B cell (primary cell): ENCODE measurements around a stretch of chr11.

GRCh38 chr11:67757785-67758466 is 83.5 kb upstream of the ALDH3B2 start:
- PRO-cap: no peak
- CAGE, long polyA plus RNA: no peak

- PRO-cap: no peak
- CAGE, long polyA plus RNA: no peak
Observed at GRCh38 chr11:67886215-67886753, 117.6 kb downstream of the UNC93B1 start.

- PRO-cap: no peak
- CAGE, long polyA plus RNA: no peak
Observed at GRCh38 chr11:68013111-68013601, 3.0 kb downstream of the ALDH3B1 start.

DNA sequence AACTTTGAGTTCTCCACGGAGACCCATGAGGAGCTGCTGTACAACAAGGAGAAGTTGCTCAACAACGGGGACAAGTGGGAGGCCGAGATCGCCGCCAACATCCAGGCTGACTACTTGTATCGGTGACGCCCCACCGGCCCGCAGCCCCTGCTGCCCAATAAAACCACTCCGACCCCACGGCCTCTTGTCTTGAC is 2.5 kb upstream of the TCIRG1 start:
- PRO-cap: no peak
- CAGE, long polyA plus RNA: no peak

DNA sequence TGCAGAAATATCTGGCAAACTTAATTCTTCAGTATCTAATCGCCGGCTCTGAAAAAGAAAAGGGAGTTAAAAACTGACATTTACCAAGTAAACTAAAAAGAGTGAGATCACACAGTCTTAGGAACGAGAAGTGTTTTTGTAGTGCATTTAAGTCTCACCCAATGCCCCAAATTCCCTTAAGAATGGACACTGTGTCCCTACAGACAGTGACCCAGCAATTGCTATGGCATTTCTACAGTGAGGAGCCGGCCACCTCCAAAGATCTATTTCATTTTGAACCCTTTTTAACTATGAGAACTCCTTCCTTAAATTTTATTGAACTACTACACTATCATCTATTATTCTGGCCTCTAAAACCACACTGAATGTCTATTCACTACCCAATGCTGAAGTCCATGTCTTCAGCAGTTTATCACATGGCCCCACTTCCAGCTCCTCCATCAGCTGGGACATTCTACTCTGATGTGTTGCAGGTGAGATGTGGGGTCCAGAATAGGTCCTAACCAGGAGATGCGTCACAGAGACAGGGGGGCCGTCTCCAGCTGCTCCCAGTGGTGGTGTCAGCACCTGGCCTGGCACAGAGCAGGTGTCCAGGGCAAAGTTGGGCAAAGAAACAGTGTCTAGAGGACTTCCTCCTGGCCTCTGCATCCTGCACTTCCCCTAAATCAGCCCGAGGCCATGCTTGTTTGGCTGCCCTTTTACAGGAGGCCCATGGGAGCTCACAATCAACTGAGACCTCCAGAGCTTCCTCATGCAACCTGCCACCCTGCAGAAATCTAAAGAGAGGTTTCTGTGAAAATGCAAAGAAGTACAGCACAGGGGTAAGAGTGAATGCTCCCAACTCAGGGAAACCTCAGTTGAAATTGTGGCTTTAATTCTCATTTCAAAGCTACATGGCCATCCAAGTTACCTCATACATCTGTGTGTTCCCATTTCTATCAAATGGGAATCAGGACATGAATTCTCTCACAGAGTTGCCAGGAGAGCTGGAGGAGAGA is 32.3 kb downstream of the TCIRG1 start:
- PRO-cap: no peak
- CAGE, long polyA plus RNA: no peak

- PRO-cap: no peak
- CAGE, long polyA plus RNA: no peak
Observed at GRCh38 chr11:68117821-68118271, 3.3 kb downstream of the CHKA start.

GRCh38 chr11:68145094-68145645 is 24.0 kb upstream of the CHKA start:
- PRO-cap: no peak
- CAGE, long polyA plus RNA: no peak

DNA sequence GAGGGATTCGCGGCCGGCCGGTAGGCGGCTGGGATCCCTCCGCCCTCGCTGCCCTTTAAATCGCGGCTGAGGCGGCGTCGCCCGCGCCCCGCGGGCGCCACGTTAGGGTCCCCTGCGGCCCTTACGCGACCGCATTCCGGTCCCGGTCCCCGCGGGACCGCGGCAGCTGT is 683 bp upstream of the KMT5B start:
- PRO-cap: bidirectional peak, plus-strand start at position 58 of the sequence, minus-strand start outside the sequence
- CAGE, long polyA plus RNA: no peak

DNA sequence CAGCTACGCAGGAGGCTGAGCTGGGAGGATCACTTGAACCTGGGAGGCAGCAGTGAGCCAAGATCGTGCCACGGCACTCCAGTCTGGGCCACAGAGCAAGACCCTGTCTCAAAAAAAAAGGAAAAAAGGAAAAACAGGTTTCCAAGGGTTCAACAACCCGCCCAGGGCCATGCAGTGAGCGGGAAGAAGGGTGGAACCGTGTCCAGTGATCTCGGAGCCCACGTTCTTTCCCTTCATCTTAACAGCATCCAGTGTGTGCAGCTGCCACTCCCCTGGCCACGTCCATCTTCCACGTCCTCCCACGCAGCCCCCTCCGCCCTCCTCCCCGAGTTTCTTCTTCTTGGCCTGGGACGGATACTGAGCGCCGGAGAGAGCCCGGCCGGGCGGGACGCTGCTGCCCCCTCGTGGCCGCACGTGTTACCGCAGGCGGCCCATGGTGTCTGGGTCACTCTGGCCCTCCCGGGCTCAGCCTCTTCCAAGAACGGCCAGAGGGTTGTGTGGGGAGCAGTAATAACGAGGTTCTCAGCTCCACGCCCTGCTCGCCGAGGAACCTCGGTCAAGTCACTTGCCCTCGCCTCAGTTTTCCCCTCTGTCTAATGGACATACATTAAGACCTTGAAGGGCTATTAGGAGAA is 14.8 kb upstream of the LRP5 start:
- PRO-cap: no peak
- CAGE, long polyA plus RNA: no peak

- PRO-cap: no peak
- CAGE, long polyA plus RNA: no peak
Observed at GRCh38 chr11:68388399-68389479, 71.8 kb upstream of the PPP6R3 start.

DNA sequence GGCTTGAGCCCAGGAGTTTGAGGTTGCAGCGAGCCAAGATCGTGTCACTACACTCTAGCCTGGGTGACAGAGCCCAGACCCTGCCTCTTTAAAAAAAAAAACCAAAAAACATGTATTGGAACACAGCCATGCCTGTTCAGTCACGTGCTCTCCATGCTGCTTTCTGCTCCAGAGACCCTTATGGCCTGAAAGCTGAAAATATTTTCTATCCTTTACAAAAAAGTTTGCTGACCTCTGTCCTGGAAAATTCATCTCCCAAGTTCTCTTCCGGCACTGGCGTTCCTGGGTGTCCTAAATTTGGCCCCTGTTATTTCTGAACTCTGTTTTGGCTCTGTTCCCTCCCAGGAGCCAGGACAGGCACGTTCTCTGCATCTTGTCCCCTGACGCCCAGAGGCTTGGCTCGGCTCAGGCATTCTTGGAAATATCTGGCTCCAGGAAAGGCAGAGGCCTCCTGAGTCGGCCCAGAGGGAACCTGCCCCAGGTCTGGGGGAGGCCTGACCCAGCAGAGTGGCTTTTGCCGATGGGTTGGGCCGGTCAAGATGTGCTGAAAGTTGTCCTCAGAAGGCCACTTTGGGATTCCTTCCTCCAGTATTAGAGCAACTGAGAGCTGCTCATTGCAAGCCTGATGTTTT is 61.2 kb upstream of the PPP6R3 start:
- PRO-cap: no peak
- CAGE, long polyA plus RNA: no peak

- PRO-cap: no peak
- CAGE, long polyA plus RNA: no peak
Observed at GRCh38 chr11:68446081-68446905, 14.3 kb upstream of the PPP6R3 start.

DNA sequence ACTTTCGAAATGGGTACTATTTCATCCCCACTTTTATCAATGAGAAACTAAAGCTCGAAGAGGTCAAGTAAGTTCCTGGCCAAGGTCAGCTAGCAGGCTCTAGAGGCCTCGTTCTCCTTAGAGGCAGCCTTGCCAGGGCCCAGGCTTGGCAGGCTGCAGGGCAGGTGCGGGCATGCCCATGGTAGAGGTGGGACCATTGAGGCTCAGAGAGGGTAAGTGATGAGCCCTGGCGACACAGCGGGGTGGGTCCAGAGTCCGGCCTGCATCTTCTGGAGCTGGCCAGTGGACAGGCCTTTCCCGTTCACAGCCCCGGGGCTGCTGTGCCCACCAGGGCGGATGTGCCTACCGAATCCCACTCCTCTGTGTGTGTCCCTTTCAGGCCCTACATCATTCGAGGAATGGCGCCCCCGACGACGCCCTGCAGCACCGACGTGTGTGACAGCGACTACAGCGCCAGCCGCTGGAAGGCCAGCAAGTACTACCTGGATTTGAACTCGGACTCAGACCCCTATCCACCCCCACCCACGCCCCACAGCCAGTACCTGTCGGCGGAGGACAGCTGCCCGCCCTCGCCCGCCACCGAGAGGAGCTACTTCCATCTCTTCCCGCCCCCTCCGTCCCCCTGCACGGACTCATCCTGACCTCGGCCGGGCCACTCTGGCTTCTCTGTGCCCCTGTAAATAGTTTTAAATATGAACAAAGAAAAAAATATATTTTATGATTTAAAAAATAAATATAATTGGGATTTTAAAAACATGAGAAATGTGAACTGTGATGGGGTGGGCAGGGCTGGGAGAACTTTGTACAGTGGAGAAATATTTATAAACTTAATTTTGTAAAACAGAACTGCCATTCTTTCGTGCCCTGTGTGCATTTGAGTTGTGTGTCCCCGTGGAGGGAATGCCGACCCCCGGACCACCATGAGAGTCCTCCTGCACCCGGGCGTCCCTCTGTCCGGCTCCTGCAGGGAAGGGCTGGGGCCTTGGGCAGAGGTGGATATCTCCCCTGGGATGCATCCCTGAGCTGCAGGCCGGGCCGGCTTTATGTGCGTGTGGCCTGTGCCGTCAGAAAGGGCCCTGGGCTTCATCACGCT is 11.8 kb upstream of the PPP6R3 start:
- PRO-cap: no peak
- CAGE, long polyA plus RNA: no peak

DNA sequence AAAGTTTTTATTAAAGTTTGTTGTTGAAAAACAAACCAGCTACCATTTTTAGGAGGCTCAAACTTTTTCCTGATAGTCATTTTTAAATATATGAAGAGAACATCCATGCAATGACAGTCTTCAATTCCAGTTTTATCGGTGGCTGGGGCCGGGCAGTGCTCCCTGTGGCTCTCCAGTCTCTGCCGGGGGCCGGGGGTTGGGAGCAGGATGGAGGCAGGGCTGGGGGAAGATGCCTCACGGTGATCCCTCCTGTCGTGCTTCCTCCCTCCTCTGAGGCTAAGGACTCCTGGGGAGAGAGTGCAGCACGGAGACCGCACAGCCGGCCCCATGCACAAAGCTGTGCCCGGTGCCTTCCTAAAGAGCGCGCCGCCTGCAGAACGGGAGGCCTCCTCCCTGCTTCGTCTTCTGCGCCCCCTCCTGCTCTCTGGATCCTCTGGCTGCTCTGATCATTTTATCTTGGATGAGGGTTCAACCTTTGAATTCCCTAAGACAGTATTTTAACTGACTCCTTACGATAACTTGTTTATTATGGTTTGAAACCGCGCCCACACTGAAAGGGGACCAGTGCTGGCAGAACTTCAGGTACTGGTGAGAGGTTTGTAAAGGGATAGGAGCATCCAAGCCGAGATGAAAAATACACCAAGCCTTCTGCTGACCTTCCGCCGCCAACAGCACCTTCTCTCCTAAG is 20.6 kb downstream of the GAL start:
- PRO-cap: no peak
- CAGE, long polyA plus RNA: no peak

GRCh38 chr11:68784631-68785277 is 33.4 kb upstream of the TESMIN start:
- PRO-cap: no peak
- CAGE, long polyA plus RNA: no peak

- PRO-cap: no peak
- CAGE, long polyA plus RNA: no peak
Observed at GRCh38 chr11:68812320-68812939, 29.3 kb downstream of the CPT1A start.

- PRO-cap: no peak
- CAGE, long polyA plus RNA: no peak
Observed at GRCh38 chr11:68840677-68841498, 828 bp downstream of the CPT1A start.

DNA sequence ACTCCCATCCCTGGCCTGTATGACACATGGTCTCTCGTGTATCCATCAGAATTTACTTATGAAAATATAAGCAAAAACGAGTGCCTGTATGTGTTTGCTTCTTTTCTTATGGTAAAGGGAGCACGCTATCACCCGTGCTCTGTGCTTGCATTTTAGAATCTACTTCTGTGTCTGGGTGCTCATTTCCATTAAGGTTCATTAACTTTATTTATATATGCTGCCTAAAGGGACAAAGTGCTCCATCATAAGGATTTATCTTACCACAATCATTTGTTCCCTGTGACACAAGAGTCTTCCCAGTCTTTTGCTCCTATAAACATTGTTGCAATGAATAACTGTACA is 15.6 kb upstream of the CPT1A start:
- PRO-cap: no peak
- CAGE, long polyA plus RNA: no peak

DNA sequence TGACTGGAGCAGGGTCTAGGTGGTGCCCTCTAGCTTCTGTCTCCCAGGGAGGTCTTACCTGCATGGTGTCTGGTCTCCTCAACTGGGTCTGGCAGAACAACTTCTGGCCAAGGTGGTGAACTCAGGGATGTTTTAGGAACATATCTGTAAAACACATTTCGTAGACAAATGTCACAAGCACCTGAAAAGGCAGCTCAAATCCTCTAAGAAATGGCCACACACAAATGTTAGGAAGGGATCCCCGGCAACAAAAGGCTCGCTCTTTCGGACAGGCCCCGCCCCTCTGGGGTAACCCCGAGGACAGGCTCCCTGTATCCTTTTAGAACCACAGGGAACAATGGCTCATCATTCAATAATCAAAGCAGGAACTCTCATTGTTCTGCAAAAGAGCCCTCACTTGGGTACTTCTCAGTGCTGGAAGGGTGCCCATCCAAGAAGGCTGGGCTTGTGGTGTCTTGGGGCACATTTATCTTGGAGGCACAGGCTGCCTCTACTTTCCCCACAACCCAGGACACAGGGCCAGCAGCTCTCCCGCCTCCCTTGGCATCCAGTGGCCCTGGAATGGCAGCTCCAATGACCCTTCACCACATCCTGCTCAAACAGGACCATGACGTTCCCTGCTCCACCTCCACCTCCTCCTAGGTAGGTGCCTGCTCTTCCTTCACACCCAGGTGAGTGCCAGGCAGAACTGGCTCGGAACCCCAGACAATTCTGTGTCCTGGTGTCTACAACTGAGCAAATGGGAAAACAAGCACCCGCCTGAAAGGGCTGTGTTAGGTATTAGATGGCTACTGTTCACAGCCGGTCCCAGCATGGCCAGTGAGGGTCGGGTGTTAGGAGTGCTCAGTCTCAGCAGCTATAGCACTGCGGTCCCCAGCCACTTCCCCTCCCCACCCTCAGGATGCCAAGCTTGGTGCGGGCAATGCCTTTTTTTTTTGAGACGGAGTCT is 5.5 kb downstream of the MRPL21 start:
- PRO-cap: no peak
- CAGE, long polyA plus RNA: no peak

GRCh38 chr11:68955151-68955604 is 25.6 kb downstream of the MRGPRD start:
- PRO-cap: no peak
- CAGE, long polyA plus RNA: no peak